ENCODE measurements around a stretch of chr10.

DNA sequence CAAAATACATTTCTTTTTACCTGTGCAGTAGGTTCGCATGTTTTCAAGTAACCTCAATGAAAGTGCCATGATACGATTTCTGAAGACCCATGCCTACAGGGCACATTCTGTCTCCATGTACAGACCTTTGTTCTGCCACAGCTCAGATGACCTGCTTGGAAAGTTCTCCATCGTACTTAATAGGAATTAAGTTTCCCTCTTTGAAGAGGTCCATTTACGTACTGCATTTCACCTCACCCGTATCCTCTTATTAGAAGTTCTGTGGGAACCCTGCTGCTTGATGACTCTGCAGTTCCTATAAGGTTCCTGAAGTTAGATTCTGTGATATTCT, 50.9 kb downstream of the MINDY3 start:
- RRBS = no CpG with 5 or more reads among the region's 5 CpGs

GRCh38 chr10:16787271-16788042, 29.8 kb downstream of the RSU1 start:
- RRBS = no CpG with 5 or more reads among the region's 14 CpGs

DNA sequence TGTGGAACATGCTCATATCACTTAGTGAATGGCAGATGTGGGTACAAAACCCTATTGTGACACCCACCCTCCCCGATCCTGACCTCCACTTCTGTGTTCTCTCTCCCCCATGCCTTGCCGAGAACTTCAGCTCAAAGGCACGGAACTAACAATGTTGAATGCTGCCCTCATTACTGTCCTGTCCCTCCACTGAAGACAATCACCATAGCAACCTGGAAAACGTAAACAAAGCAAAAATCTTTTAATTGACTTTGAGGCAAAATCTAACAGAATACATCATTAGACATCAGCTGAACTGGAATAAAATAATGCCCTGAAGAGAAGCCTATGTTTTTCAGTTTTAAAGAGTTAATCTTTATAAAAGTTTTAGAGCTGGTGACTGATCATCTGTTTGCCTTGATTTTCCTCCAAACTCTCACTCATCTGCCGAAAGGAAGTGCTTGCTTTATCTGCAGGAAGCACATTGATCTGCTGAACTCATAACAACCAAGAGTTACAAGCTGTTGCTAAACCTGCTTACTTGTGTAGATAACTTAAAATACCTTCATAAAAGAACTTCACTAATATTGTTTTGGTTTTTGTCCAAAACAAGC, 133.6 kb downstream of the CUBN start:
- RRBS = no CpG with 5 or more reads among the region's 5 CpGs

DNA sequence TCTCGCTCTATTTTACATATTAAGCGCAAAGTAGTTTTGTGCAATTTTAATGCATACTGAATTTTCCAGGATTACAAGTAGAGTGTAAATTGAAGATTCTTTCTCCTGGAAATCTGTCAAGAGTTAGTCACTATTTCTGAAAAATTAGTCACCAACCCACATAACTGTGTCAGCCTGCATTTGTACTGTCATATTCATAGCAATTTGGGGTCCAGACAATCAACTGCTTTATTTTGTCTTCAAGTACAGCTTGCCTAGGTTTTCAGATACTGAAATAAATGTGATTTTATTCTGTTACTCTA, 55.2 kb downstream of the CUBN start:
- RRBS = no CpG with 5 or more reads among the region's 2 CpGs

DNA sequence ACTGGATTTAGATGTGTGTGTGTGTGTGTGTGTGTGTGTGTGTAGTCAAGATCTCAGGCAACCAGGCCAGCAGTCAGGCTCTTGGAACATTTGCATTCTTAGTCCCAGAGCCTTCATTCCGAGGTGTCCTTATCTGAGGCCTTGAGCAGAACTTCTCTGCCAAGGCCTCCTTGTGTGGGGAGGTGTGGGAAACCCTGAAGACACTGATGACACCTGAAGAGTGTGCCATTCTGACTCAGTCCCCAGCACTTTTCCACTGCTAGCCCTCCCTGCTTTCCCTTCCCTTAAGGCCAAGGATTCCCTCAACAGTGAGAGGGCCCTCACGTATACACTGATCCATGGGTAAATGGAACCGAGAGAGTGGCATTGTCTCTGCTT, 30.4 kb downstream of the TRDMT1 start:
- RRBS = no CpG with 5 or more reads among the region's 3 CpGs

- RRBS = no CpG with 5 or more reads among the region's 21 CpGs
These were observed 969 bp upstream of the VIM start for GRCh38 chr10:17226622-17227921.

DNA sequence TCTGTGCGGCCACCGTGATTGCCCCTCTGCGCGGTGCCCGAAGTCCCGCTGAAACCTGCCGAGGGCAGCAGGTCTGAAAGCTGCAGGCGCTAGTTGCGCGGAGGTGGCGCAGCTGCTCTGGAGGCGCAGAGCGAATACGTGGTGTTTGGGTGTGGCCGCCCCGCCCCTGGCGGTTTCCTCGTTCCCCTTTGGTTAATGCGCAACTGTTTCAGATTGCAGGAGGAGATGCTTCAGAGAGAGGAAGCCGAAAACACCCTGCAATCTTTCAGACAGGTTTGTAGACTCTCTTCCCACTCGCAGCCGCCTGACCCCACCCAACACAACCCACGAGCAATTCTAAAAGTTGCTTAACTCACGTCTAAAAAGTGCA, 2.4 kb downstream of the VIM start:
- RRBS = no CpG with 5 or more reads among the region's 24 CpGs

DNA sequence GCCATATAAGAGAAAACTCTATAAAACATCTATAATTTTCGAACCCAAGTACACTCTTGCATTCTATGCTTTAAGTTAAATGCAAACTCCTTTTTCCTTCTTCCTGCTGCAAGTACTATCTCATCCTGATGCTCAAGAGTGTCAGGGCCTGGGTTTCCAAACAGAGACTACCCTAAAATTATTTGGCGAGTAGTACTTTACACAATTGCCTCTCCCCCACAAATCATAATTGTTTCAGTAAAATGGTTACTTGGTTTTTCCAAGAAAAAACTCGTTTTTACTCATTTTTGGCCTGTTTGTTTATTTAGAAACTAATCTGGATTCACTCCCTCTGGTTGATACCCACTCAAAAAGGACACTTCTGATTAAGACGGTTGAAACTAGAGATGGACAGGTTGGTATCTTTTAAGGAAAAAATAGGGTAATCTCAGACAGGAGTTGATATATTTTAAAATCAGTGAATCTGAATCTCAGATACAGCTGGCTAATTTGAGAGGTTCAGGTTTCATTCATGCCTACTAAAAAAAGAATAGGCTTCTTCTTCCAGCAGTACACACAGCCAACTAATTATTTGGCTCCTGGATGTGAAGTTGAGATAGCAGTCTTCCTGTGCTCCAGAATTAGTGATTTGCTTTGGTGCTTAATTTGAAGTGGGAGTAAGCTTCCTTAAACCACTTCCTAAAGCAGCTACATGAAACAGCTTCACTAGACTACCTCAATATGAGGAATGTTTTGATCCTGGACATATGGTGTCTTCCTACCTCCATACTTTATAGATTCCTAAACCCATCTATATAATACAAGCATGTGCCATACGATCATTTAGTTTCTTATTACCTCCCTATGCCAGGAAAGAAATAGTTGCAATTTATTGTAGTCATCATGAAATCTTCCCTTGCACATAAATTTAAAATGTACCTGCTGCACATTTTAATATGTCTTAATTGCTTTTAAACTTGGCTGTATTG, 8.2 kb downstream of the VIM start:
- RRBS = no CpG with 5 or more reads among the region's 5 CpGs

GRCh38 chr10:17451966-17452504, 2.4 kb downstream of the ST8SIA6 start:
- RRBS = no CpG with 5 or more reads among the region's 6 CpGs

DNA sequence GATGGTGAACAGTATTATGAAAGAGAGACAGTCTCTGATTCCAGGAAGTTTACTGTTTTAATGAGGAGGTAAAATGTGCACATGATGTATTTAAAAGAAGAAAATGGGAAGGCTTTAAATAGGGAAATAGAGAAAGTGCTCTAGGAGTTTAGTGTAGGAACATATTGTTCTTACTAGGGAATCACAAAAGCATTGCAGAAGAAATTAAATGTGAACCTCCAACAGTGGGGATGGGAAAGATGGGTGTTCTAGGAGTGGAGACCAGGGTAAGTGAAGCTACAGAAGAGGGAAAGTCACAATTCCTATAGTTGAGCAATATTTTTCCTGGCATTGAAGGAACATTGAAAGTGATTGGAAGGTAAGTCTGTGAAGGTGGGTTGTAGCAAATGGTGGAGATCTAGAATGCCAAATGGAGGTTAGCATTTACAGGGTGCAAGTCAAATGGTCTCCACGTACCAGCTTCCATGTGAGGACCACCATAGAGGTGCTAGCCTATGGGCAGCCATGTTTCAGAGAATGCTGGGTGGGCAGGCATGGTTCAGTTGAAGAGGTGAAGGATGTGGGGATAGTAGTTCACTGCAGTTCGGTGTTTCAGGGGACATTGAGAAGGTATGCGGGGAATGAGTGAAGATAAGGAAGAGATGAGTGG, 36.2 kb downstream of the CACNB2 start:
- RRBS = no CpG with 5 or more reads among the region's 3 CpGs

GRCh38 chr10:18226753-18227408, 86.7 kb downstream of the CACNB2 start:
- RRBS = no CpG with 5 or more reads among the region's 7 CpGs

DNA sequence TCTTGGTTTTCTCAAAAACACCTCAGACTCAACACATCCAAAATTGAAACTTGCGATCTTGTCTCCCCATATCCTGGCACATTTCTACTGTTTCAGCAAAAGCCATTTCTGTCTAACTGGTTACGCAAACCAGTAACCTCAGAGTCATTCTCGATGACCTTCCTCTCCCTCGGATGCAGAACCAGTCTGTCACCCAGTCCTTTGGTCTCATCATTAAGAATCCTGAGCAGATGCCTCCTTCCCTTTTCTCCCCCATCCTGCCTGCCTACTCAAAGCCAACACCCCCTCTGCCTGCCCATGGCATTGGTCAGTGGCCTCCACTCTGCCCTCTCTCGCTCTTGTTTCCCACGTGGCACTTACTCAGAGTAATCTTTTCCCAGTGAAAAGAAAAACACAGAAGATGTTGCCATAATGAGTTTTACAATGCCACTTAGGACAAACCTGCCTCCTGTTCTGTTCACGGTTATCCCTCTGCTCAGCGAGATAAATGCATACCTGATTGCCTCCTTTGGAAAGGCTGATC, 100.4 kb downstream of the CACNB2 start:
- RRBS = no CpG with 5 or more reads among the region's 8 CpGs

DNA sequence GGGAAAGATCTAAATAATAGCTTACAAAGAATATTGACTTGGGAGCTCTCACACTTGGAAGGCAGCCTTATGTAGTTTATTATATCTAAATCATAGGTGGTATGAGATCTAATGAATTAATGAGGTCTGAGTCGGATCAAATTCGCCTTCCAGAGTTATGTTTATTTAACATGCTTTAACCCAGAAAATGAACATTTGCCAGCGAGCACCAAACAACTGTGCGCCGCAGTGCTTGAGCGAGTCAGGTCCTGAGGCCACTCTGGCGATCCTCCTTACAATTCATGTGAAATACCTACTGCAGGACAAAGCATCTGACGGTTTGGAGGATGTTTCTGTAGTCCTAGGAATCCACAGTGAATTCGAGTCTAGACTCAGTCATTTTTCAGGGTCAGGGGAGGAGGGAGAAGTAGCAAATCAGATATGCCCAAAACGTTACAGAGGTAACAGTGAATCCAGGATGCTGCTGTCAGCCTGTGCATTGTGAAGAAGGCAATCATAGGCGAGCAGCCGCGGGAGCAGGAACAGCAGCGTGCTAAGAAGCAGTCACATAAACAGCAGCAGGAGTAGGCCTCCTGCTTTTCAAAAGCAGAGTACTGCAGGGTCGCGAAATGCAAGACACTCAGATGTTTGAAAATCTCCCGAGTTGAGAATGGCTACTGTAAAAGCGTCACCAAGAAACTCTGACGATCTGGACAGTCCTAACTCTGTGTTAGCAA, 120.2 kb downstream of the CACNB2 start:
- RRBS = no CpG with 5 or more reads among the region's 19 CpGs

GRCh38 chr10:18473332-18473780, 178.0 kb downstream of the NSUN6 start:
- RRBS = no CpG with 5 or more reads among the region's 6 CpGs

DNA sequence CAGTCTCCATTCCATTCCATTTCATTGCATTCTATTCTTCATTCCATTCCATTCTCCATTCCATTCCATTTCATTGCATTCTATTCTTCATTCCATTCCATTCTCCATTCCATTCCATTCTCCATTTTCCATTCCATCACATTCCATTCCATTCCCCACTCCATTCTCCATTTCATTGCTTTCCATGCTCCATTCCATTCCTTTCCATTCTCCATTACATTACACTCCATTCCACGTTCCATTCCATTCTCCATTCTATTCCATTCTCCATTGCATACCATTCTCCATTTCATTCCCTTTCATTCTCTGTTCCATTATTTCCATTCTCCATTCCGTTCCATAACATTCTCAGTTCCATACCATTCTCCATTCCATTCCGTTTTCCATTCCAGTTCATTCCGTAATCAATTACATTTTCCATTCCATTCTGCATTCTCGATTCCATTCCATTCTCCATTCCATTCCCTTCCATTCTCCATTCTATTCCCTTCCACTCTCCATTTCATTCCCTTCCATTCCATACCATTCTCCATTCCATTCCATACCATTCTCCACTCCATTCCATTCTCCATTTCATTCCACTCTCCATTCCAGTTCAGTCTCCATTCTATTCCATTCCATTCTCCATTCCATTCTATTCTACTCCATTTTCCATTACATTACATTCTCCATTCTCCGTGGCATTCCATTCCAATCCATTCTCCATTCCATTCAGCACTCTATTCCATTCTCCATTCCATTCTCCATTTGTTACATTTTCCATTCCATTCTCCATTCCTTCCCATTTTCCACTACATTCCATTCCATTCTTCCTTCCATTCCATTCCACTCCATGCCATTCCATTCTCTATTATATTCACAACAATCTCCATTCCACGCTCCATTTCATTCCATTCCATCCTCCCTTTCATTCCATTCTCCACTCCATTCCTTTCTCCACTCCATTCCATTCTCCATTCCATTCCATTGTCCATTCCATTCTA, 86.2 kb downstream of the NSUN6 start:
- RRBS = no CpG with 5 or more reads among the region's 7 CpGs

DNA sequence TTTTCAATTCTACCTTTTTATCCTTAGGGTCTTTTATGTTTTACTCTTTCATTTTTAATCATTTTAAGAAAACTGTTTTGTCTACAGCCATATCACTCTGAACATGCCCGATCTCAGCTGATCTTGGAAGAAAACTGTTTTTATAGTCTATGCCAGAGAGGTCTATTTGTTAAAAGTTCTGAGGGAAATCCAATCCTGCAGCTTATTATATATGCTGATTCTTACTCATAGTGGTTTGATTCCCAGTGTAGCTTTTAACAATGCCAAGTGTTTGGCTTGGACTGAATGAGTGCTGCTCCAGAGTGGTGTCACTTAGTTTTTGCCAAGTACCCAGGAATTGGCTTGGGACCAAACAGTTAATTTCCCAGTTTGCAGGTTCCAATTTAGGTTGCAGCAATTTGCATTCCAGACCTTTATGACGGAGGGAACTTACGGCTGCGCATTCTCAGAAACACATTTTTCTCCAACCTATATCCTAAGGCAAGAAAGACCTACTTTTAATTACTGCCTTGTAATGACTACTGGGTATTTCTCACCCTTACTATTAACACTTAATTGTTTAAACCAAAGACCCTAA, 32.4 kb downstream of the NSUN6 start:
- RRBS = no CpG with 5 or more reads among the region's 4 CpGs

GRCh38 chr10:18659881-18660532, 776 bp downstream of the ARL5B start:
- RRBS = no CpG with 5 or more reads among the region's 21 CpGs

GRCh38 chr10:19834577-19835359, 18.5 kb downstream of the PLXDC2 start:
- RRBS = no CpG with 5 or more reads among the region's 4 CpGs

DNA sequence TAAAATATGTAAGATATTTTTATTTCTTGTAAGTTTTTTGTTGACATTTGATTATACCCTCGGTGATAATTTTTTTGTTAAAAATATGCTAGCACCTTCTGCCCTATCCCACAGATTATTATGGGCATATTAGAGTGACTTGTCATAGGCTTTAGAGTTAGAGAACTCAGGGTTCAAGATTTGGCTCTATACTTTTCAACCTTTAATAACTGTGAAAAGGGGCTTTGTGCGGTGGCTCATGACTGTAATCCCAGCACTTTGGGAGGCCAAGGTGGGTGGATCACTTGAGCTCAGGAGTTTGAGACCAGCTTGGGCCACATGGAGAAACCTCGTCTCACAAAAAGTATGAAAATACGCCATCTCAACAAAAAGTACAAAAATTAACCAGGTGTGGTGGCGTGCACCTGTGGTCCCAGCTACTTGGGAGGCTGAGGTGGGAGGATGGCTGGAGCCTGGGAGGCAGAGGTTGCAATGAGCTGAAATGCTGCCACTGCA, 52.7 kb downstream of the PLXDC2 start:
- RRBS = no CpG with 5 or more reads among the region's 5 CpGs

GRCh38 chr10:20080792-20081566, 264.7 kb downstream of the PLXDC2 start:
- RRBS = no CpG with 5 or more reads among the region's 2 CpGs